Iris pigment epithelial cell (primary cell): ENCODE data around the gene NUDT14.

- RRBS: 49% methylated on average over 7 of the region's 34 CpGs
Measured at GRCh38 chr14:104723520-104723868, 535 bp upstream of the ADSS1 start.

DNA sequence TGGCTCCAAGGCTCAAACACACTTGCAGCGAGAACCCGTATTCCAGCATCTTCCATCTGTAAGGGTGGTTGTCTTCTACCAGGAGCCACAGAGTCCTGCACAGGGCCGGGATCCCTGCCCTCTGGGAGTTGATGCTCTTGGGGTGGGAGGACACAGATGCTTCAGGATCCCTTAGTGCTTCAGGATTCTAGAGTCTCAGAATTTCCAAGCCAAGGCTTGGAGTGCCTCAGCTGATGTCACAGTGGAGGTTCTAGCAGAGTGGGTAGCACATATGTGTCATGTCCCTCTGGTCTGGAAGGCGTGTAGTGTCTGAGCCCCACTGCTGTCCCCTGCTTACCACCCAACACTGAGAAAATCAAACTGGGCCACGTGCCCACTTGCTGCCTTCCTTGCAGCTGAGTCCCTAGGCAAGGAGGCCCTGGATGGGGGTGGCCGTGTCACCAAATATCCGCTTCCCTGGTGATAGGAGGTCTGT is 7.2 kb upstream of the SIVA1 start:
- RRBS: no CpG with 5 or more reads among the region's 7 CpGs

- RRBS: no CpG with 5 or more reads among the region's 10 CpGs
Measured at GRCh38 chr14:104759461-104759704, 6.4 kb downstream of the SIVA1 start.

- RRBS: no CpG with 5 or more reads among the region's 20 CpGs
Measured at GRCh38 chr14:104775520-104776126, 19.9 kb downstream of the AKT1 start.

- RRBS: 43% methylated on average over 1 of the region's 28 CpGs
Measured at GRCh38 chr14:104789017-104789748, 6.4 kb downstream of the AKT1 start.

DNA sequence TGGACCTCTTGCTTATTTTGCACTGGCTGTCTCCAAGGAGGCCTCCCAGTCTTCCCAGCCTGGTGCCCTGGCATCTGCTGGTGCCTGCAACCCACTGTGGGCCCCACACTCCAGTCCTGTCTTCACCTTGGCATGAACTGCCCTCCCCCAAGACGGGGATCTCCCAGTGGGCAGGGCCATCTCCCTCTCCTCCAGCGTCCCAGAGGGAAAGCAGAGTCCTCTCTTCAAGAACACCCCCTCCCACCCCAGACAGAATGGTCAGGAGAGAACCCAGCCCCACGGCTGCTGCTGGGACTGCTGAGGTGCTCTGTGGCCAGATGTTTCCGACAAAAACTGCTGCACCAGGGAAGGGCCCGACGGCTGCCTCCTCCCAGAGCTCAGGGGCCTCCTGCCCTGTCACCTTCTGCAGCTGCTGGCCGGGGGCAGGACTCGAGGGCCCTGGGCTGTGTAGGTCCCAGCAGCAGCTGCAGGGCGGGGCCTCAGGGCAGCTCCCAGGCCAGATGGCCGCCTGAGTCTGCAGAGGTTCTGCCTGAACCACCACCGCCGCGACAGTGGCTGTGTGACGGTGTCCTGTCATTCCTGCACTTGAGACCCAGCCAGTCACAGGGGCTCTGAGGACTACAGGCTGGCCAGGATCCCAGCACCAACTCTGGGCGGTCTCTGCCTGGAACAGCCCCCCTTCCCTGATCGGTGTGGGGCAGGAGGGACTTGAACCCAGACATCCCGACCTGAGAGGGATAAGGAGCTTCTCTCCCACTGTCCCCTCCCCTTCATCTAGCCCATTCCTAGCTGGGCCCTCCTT is 2.0 kb upstream of the AKT1 start:
- RRBS: no CpG with 5 or more reads among the region's 17 CpGs

DNA sequence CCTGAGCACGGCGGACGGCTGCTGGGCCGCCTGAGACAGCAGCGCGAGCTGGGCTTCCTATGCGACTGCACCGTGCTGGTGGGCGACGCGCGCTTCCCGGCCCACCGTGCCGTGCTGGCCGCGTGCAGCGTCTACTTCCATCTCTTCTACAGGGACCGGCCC is 187 bp downstream of the ZBTB42 start:
- RRBS: 2% methylated on average over 7 of the region's 19 CpGs

GRCh38 chr14:104802237-104803153 is 1.6 kb downstream of the ZBTB42 start:
- RRBS: 92% methylated on average over 4 of the region's 29 CpGs

DNA sequence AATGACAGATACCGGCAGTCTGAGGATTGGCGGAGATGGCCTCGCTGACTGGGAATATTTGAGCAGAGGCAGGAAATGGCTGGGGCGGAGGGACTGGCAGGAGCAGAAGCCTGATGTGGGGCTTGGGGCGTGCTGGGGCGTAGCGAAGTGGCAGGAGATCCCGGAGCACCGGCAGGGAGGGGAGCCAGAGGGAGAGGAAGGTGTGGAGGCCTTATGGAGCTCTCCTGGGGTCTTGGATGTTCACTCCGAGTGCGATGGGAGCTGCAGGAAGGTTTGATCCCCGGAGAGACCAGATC is 24.8 kb downstream of the ZBTB42 start:
- RRBS: 0% methylated on average over 1 of the region's 12 CpGs

DNA sequence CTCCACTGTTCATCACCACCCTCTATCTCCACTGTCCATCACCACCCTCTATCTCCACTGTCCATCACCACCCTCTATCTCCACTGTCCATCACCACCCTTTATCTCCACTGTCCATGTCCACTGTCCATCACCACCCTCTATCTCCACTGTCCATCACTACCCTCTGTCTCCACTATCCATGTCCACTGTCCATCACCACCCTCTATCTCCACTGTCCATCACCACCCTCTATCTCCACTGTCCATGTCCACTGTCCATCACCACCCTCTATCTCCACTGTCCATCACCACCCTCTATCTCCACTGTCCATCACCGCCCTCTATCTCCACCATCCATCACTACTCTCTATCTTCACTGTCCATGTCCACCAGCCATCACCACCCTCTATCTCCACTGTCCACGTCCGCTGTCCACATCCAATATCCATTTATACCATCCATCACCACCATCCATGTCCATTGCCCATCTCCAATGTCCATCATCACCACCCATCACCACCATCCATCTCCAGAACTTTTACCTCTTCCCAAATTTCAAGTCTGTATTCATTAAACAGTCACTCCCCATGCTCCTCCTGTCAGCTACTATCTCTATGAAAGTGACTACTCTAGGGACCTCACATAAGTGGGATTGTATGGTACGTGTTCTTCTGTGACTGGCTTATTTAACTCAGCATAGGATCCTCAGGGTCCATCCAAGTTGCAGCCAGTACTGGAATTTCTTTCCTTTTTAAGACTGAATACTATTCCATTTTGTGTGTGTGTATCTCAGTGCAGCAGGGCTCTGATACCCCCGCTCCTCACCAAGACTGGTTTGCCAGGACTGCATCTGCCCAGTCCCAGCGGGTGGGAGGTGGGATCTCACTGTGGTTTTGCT is 2.8 kb upstream of the CEP170B start:
- RRBS: no CpG with 5 or more reads among the region's 6 CpGs

- RRBS: 14% methylated on average over 6 of the region's 18 CpGs
Measured at GRCh38 chr14:104872647-104873220, 7.7 kb downstream of the CEP170B start.

- RRBS: 89% methylated on average over 3 of the region's 29 CpGs
Measured at GRCh38 chr14:104875483-104876565, 10.8 kb downstream of the CEP170B start.

DNA sequence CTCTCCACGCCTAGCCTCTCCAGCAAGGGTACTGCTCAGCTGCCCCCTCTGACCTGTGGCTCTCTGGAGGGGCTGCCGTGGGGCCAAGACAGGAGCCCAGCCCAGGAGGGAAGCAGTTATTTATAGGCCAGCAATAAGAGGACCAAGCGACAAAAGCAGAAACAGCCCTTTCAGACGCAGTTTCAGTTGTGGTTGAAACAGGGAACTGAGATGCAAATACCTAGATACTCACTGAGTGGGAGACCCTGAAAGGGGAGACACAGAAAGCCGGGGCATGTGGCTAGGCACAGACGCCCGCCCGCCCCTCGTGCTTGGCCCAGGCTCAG is 1.8 kb downstream of the PLD4 start:
- RRBS: 89% methylated on average over 4 of the region's 9 CpGs

GRCh38 chr14:104937658-104938852 is 13.4 kb downstream of the PLD4 start:
- RRBS: no CpG with 5 or more reads among the region's 15 CpGs

DNA sequence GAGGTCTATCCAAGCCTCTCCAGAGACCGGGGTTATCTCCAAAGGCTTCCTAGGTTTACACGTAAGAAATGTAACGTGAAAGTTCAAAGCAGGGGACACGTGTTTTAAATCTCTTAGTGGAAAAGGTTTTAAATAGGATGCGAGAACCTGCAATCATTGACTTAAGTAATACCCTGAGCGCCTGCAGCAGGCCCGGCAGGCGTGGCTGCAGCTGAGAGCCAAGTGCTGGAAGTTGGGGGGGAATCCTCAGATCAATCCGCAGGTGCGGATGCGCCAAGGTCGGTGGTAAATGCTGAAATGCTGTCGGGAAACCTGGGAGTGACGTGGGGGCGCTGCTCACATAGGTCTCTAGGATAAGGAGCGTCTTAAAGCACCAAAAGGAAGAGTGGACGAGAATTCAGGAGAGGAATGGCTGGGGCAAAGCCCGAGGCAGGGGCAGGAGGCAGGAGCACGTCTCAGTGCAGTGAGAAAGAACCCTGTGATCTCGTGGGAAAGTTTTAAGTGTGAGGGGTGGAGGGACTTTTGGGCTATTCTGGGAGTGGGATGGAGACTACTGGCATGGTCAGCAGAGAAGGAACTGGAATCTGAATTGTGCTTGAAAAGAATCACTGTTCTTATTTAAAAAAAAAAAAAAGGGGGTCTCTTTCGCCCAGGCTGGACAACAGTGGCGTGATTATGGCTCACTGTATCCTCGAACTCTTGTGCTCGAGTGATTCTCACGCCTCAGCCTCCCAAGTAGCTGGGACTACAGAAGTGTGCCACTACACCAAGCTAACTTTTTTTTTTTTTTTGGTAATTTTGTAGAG is 898 bp upstream of the CDCA4 start:
- RRBS: no CpG with 5 or more reads among the region's 25 CpGs

- RRBS: 2% methylated on average over 17 of the region's 33 CpGs
Measured at GRCh38 chr14:105088145-105088760, 23.0 kb upstream of the GPR132 start.

- RRBS: no CpG with 5 or more reads among the region's 26 CpGs
Measured at GRCh38 chr14:105173022-105173807, 4.6 kb upstream of the JAG2 start.

DNA sequence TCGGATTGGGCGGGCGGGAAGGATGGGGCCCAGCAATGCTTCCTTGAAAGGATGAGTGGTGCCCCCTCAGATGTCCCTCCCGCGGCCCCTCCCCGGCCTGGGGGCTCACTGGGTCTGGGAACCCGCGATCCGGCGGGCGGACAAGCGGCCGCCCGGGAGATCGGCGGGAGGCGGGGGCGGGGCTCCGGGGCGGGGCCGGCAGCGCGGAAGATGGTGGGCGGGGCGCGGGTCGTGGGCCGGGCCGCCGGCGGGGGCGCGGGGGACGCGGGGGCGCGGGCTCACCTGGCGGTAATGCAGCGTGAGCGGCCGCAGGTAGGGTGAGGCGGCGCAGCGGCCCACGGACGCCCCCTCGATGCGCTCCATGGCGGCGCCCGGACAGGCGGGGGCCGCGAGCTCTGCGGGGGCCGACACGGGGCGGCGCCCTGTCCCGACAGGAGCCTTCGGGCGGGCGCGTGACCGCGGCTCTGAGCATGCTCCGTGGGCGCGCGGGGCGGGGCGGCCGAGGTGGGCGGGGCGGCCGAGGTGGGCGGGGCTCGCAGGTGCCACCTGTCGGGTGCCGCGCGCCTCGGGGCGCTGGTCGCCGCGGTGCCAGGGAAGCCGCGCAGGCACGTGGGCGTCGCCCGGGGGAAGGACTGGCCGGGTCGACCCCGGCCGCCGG is at the start of gene NUDT14:
Gene NUDT14, minus strand, starts transcription at position 466 of the 658 bp plus-strand sequence.
- RRBS: 2% methylated on average over 8 of the region's 98 CpGs

DNA sequence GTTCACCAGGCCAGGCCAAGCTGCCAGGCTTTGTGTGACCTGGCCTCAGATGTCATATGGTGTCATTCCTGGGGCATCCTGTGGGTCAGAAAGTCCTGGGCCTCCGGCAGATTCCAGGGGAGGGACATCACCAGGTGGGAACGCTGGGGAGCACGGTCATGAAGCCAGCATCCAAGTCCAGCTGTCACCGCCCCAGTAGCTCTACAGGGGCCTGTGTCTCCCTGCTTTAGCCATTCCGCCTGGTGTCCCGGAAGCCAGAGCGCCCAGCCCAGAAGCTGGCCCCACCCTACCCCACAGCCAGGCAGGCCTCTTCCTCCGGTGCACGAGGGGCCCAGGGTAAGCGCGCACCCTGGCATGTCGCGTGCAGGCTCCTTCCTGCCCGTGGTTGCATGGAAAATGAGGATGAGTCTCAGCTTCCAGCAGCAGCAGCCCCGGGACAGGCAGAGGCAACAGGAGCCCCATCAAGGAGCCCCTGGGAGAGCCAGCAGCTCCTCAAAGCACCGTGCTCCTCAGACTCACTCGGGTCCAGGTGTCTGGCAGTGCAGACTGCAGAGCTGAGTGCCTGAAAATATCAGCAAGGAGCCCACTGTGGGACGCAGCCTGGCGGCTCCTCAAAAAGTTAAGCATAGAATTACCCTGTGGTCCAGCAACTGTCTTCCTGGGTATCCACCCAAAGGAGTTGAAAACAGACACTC is 1.6 kb upstream of the NUDT14 start:
- RRBS: 60% methylated on average over 4 of the region's 19 CpGs

- RRBS: 7% methylated on average over 9 of the region's 20 CpGs
Measured at GRCh38 chr14:105199037-105199581, 18.0 kb upstream of the NUDT14 start.